ENCODE results near the genes FAM184B, LCORL, SLIT2 and SLC34A2.

GRCh38 chr4:16894441-16894865, 4.0 kb downstream of the LDB2 start:
- RRBS: no CpG with 5 or more reads among the region's 1 CpG

DNA sequence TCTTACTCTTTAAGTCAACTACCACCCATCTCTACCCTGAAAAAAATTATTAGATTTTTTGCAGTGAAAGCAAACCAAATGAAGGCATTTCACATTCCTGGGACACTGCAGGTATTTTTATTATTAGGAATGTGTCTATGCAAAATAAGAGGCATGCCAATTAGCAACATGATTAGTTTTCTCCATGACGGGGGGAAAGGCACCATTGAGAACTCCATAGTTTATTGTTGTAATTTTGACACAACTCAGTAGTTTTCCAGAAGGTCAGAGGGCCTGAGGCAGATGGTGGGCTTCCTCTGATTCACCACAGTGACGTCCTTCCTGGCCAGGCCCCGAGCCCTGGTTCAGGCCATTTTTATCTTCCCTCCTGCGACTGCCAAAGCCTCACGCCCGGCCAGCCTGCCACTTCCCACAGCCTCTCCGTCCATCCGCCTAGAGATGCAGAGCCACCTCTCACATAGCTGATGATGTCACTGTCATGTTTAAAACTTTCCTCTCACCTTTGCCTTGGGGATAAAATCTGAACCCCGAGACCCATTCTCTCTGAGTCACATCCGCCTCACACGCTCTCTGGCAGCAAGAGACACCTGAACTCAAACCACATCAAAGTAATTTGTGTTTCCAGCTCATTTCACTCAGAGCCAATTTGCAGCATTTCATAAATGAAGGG, 175.5 kb downstream of the QDPR start:
- RRBS: no CpG with 5 or more reads among the region's 11 CpGs

GRCh38 chr4:17510034-17510687, 1.7 kb downstream of the QDPR start:
- RRBS: no CpG with 5 or more reads among the region's 3 CpGs

GRCh38 chr4:17535917-17536276, 20.9 kb downstream of the CLRN2 start:
- RRBS: no CpG with 5 or more reads among the region's 3 CpGs

GRCh38 chr4:17625996-17626414, 11.6 kb downstream of the MED28 start:
- RRBS: no CpG with 5 or more reads among the region's 5 CpGs

GRCh38 chr4:17629963-17630664, 15.7 kb downstream of the MED28 start:
- RRBS: no CpG with 5 or more reads among the region's 5 CpGs

DNA sequence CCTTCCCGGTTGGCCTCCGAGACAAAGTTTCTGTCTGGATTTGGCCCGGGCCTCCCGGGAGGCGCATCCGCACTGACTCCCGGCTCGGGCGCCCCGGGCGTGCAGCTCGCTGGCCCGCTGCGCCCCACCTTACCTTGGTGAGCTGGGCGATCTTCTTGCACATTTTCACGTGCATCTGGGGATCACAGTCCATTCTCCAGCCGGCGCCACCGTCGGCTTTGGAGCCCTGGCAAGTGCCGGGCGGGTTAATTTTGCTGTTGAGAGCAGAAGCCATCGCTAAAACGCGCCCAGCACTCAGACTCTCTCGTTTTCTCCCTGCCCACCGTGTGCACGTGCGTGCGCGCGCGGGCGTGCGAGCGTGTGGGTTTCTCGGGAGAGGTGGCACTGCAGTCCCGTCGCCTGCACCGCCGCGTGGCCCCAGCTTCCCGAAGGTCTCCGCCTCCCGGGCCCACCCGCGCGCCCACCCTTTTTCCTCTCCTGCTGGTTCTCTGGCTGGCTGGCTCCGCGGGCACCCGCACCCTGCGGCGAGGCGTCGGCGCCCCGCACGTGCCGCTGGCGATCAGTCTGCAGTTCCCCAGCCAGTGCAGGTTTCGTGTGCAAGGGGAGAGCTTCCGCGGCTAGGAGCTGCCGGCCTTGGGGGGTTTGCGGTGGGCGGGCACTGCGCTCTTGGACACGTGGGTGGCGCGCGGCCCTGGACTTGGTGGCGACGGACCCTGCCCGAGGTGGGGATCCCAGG, at the start of gene FAM184B:
FAM184B (minus strand) TSS at position 596 of the 736 bp plus-strand sequence.
- RRBS: 36% methylated on average over 11 of the region's 74 CpGs

GRCh38 chr4:18021627-18022227, at the start of gene LCORL:
Gene LCORL (minus strand): TSS chr4:18021755.
- RRBS: under 1% methylated on average over 19 of the region's 64 CpGs

DNA sequence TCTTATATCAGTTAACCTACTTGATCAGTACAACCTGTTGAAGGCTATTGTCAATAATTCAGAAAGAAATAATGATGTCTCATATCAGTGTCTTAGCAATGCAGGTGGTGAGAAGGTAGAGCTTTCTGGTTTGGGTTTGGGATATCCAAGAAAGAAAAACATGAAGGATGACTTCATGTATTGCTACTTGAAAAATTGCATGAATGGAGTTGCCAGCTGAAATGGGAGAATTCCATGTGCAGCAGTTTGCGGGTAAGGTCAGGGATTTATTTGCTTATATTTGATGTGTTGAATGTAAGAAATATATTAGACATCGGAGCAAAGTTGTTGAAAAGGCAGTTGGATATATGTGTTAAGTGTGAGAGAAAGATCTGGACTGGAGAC, 552.5 kb upstream of the LCORL start:
- RRBS: no CpG with 5 or more reads among the region's 2 CpGs

DNA sequence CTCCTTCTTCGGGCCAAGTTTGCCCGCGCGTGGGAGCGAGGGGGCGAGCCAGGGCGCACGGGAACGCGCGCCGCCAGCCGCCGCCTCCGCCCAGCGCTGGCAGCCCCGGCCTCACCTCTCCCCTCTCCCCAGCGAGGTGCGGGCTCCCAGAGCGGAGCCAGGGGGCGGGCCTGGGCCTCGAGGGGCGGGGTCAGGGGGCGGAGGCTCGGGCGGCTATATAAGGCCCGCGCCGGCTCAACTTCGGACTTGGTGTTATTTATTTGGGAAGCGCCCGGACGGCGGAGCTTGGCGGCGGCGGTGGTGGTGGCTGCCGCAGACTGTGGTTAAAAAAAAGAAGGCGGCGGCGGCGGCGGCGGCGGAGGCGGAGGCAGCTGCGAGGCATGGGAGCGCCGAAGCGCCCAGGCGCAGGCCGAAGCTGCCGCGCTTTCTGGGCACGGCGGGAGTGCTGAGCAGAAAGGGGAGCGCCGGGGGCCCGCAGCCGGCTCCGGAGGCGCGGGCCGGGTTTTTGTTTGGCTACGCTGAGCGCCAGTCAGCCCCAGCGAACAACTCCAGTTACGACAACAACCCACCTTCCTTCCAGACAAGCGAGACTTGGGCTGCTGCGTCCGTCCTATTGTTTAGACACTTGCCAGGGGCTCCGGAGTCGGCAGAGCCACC, at the start of gene SLIT2:
SLIT2 (plus strand) TSS at position 245 of the 657 bp plus-strand sequence.
- RRBS: 0% methylated on average over 1 of the region's 73 CpGs

GRCh38 chr4:20488563-20489172, 211.6 kb upstream of the PACRGL start:
- RRBS: no CpG with 5 or more reads among the region's 11 CpGs

DNA sequence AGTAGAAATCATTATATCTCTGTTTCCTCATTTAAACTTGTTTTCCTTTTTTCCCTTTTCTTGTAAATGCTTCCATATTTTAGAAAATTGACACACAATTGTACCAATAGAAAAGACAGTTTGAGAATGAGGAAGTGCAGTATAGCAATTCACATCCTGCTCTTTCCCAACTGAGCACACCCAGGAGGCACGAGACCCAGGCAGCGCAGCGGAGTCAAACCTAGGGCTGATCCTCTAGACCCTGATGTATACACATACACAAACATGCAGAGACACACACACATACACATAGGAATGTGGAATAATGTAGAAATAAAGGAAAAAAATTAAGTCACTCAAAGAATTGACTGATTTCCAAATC, 74.8 kb upstream of the PACRGL start:
- RRBS: no CpG with 5 or more reads among the region's 3 CpGs

DNA sequence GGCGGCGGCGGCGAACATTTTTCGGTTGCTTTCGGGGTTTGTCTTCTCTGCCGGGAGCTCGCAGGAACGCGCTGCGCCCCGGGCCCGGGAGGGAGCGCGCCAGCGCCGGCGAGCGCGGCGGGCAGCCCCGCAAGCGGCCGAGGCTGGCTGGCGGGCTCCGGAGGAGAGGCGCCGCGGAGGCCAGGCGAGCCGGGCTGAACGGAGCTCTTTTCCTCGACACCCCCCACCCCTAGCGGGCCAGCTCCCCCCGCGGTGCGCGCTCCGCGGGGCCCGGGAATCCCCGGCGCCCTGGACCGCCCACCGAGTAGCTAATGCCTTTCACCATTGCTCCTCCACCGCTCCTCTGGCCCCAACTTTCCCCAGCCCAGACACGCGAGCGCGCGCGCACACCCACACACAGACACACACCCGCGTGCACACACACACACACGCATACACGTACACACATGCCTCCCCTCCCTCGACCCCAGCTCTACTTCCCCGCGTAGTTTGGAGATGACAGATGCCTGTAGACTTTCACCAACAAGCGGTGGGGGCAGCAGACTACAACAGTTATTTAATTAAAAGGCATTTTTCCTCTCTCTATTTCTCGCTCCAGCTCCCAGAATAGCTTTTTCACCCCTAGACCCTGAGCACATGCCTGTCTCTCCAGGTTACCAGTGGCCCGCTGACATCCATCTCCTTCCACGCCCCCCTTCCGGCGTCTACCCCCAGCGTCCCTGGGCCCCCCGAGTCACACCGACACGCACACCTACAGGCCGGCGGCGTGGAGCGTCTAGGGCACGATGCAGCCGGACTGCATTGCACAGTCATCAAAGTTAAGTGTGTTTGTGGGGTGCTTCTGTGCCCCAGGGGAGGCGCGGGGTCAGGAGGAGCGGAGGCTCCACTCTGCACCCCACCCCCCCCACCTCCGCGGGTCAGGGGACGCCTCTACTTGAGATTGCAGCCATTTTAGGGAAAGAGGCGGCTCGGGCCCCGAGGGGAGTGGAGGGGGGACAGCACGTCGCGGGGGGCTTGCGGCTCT, 113.1 kb downstream of the DHX15 start:
- RRBS: 5% methylated on average over 30 of the region's 88 CpGs

GRCh38 chr4:24979985-24980445, 50.7 kb downstream of the LGI2 start:
- RRBS: no CpG with 5 or more reads among the region's 14 CpGs

GRCh38 chr4:25235097-25235883, 1.5 kb downstream of the PI4K2B start:
- RRBS: no CpG with 5 or more reads among the region's 12 CpGs

DNA sequence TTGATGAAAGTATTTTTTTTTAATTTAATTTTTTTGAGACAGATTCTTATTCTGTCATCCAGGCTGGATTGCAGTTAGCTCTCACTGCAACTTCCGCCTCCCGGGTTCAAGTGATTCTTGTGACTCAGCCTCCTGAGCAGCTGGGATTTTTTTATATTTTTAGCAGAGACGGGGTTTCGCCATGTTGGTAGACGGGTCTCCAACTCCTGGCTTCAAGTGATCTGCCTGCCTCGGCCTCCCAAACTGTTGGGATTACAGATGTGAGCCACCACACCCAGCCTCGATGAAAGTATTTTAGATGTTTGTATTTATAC, 2.4 kb upstream of the SLC34A2 start:
- RRBS: 40% methylated on average over 2 of the region's 7 CpGs

DNA sequence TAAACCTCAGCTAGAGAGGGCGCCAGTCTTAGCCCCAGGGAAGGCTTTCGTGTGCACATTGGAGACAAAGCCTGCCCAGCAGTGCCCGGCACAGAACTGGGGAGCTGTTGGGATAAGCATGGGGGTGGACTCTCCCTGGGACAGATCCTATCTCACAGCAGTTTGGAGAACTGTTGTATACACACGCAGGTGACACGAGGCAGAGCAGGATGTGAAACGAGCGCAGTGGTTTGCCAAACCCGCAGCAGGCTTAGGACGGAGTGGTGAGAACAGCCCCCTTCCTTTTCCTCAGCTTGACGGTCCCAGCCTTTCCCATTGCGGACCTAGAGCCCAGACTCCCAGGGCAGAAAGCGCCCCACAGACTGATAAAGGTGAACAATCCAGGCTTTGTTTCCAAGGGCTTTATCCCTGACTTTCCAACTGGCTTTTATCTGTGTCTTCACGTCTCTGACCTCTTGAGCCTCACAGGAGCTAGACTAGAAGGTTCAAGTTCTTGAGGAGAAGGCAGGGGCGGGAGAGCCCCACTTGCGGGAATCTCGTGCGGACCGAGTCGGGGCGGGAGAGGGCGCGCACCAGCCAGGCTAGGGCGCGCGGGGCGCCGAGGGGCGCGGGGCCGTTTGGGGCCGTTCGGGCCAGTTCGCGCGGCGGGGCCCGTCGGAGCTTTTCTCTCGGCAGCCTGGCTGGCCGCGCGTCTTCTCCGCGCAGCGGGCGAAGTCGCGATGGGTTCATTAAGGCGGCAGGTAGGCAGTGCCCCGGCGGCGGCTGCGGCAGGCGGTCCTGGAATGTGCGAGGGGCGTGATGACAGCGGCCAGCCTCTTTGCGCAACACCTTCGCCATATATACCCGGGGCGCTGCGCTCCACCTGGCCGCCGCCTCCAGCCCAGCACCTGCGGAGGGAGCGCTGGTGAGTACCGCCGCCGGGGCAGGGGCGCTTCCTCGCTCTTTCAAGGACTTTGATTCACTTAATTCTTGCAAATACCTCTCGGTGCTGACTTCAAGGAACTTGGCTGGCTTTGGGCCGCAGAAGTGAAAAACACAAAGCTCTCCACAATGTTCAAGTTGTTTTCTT, at the start of gene SLC34A2:
SLC34A2 (plus strand) TSS at position 865 of the 1,069 bp plus-strand sequence.
- RRBS: 27% methylated on average over 18 of the region's 73 CpGs

- RRBS: no CpG with 5 or more reads among the region's 3 CpGs
Measured at GRCh38 chr4:25802134-25802525, 60.7 kb downstream of the SEL1L3 start.